SK-MEL-5 (cell line): ENCODE measurements around a stretch of chr9.

DNA sequence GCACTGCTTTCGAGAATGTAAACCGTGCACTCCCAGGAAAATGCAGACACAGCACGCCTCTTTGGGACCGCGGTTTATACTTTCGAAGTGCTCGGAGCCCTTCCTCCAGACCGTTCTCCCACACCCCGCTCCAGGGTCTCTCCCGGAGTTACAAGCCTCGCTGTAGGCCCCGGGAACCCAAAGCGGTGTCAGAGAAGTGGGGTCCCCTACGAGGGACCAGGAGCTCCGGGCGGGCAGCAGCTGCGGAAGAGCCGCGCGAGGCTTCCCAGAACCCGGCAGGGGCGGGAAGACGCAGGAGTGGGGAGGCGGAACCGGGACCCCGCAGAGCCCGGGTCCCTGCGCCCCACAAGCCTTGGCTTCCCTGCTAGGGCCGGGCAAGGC lies 470 bp downstream of the WASHC1 start:
RAMPAGE:
- cytosol, long total RNA: no peak
- long total RNA: no peak
- nucleus, long total RNA: no peak

GRCh38 chr9:73328-74458 lies 44.4 kb upstream of the WASHC1 start:
RAMPAGE:
- cytosol, long total RNA: no peak
- long total RNA: no peak
- nucleus, long total RNA: no peak

RAMPAGE:
- cytosol, long total RNA: no peak
- long total RNA: no peak
- nucleus, long total RNA: no peak
Observed at GRCh38 chr9:113998-114825, 4.0 kb downstream of the FOXD4 start.

DNA sequence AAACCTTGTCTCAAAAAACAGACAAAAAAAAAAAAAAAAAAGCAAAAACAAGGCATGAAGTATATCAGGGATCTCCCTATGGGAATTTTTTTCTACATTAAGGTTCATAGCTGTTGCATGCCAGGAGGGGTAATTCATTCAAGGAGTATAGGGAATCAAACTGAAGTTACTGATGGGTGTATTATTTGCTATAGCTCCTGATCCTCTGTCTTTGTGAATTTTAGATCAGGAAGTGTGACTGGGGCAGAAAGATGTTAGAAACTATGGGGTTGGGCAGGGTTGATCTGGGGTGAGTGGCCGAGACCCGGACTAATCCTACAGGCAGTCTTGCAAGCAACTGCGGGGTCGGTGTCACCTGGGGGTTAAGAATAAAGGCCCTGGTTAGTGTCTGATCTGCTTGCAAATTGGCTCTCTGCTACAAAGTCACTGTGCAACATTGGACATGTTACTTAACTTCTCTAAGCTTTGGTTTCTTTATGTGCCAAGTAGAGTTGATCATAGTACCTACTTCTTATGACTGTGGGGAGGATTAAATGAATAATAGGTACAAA lies 1.9 kb downstream of the DOCK8 start:
RAMPAGE:
- cytosol, long total RNA: no peak
- long total RNA: no peak
- nucleus, long total RNA: no peak

DNA sequence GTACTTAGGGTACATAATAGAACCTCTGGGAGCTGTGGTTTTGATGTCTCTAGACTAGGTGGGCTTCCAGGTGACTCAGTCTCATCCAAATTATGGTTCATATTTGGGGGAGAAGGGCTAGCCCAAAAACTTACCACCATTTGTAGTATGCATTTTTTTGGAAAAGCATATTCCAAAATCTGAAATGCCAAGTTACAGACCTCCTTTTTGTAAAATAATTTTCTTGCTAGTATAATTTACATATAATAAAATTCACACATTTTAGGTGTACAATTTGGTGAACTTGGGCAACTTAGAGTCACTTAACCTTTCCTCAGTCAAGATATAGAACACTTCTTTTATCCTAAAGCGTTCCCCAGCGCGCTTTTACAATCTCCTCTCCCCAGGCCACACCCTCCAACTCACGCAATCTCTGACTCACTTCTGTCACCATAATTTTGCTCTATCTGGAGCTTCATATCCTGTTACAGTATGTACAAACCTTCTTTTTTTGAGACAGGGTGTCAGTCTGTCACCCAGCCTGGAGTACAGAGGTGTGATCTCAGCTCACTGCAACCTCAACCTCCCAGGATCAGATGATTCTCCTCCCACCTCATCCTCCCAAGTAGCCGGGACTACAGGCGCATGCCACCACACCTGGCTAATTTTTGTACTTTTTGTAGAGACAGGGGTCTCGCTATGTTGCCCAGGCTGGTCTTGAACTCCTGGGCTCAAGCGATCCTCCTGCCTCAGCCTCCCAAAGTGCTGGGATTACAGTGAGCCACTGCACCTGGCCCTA lies 57.4 kb downstream of the DOCK8 start:
RAMPAGE:
- cytosol, long total RNA: no peak
- long total RNA: no peak
- nucleus, long total RNA: no peak

DNA sequence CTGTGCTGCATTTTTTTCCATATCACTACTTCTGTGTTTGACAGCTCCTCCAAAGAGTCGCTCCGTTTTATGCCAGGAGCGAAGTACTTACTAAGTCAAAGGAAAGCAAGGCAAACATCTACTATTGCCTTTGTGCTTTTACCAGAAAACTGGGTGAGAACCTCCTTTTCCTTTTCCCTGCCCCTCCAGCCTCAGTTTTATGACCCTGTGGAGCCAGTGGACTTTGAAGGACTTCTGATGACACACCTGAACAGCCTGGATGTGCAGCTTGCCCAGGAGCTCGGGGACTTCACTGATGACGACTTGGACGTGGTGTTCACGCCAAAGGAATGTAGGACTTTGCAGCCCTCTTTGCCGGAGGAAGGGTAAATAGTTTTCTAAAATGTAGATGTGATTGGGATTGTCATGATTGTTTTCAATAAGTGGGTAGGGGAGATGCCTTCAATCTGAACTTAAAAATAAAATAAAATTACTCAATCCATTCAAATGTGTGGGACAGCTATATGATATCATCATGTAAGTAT lies 71.7 kb downstream of the DOCK8 start:
RAMPAGE:
- cytosol, long total RNA: no peak
- long total RNA: no peak
- nucleus, long total RNA: no peak

GRCh38 chr9:444875-445508 lies 59.5 kb upstream of the KANK1 start:
RAMPAGE:
- cytosol, long total RNA: no peak
- long total RNA: no peak
- nucleus, long total RNA: no peak

DNA sequence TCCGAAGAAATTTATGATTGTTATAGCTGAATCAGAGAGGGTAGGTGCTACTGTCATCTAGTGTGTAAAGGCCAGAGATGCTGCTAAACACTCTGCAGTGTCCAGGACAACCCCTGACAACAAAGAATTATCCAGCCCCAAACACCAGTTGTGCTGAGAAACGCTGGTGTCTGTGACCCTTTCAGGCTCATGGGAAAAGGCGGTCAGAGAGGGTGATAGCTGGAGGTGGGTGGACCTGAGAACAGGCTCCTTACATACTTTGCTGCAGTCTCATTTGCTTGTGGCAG lies 41.7 kb downstream of the KANK1 start:
RAMPAGE:
- cytosol, long total RNA: no peak
- long total RNA: no peak
- nucleus, long total RNA: no peak

DNA sequence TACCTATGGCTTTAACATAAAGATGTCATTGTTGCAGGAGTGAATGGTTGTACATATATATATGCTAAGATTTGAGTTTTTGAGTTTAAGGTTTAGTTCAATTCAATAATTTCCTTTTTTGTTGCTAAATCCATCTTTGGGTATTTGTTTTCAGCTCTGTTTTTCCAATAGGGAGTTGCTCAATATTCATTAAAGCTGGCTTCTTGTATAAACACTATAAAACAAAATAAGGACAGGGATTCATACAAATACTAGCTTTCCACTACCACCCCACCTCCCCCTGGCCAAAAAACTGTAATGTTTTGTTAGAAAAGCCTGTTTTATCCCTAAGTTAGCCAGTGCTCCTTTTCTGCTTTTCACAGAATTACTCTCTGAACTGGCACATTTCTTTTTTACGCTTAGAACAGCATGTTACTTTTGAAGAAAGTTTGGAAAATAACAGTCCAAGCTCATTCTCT lies 147.5 kb upstream of the DMRT1 start:
RAMPAGE:
- cytosol, long total RNA: no peak
- long total RNA: no peak
- nucleus, long total RNA: no peak

DNA sequence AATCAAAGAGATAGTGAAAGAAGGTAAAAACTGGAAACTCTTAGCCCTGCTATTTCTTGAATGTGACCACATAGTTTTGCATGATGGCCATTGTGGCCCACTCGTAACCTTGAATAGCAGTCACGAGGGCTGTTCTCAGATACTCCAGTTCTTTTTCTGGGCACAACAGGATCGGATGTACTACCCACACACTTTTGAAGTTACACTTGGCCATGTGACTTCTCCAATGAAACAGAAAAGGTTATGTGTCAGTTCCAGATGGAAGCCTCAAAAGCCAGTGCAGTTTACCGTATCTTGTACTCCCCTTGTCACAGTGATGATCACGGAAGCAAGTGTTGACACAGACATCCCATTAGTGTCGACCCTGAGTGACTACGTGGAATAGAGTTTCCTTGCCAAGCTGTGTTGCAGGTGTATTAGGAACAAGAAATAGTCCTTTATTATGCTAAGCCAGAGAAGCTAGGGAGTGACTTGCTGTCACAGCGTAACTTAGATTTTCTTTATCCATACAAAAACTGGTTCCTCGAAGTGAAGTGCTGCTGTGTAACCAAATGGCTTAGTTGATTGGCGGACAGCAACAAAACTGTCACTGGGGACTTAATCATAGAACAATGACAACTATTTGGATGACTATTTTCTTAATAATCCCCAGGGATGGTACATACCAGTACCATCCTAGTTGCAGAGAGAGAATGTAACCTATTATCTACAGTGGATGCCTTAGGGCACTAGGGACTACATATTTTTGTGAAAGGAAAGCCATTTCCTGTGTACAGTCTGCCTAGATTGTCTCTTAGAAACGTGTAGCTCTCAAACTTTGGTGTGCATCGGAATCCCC lies 90.2 kb upstream of the DMRT1 start:
RAMPAGE:
- cytosol, long total RNA: no peak
- long total RNA: no peak
- nucleus, long total RNA: no peak

RAMPAGE:
- cytosol, long total RNA: no peak
- long total RNA: no peak
- nucleus, long total RNA: no peak
Observed at GRCh38 chr9:1019292-1019512, 31.0 kb upstream of the DMRT2 start.

RAMPAGE:
- cytosol, long total RNA: no peak
- long total RNA: no peak
- nucleus, long total RNA: no peak
Observed at GRCh38 chr9:2018104-2018761, 3.1 kb downstream of the SMARCA2 start.

DNA sequence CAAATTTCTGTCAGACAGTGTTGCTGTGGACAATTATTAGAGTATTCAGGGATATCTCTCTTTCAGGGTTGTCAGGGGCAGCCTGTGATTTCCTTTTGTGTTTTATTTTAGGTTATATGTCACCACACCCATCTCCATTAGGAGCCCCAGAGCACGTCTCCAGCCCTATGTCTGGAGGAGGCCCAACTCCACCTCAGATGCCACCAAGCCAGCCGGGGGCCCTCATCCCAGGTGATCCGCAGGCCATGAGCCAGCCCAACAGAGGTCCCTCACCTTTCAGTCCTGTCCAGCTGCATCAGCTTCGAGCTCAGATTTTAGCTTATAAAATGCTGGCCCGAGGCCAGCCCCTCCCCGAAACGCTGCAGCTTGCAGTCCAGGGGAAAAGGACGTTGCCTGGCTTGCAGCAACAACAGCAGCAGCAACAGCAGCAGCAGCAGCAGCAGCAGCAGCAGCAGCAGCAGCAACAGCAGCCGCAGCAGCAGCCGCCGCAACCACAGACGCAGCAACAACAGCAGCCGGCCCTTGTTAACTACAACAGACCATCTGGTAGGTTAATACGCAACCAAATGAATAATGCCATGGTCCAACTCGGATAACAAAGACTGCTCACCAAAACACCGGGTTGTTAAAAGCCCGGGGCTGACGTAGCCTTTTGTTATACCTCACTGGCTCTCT lies 24.3 kb downstream of the SMARCA2 start:
RAMPAGE:
- cytosol, long total RNA: no peak
- long total RNA: no peak
- nucleus, long total RNA: no peak

DNA sequence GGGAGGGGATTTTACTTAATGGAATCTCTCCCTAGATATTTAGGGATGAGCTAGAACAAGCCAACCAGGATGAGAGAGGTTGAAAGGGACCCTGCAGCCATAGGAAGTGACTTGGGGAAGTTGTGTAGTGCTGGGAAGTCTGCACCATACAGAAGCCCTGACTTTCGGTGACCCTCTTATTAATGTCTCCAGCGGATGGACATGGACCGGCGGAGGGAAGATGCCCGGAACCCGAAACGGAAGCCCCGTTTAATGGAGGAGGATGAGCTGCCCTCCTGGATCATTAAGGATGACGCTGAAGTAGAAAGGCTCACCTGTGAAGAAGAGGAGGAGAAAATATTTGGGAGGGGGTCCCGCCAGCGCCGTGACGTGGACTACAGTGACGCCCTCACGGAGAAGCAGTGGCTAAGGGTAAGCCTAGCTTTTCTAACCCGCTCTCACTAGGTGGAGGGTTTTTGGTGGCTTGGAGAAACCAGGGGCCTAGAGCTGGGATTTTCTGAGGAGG lies 108.4 kb downstream of the SMARCA2 start:
RAMPAGE:
- cytosol, long total RNA: no peak
- long total RNA: no peak
- nucleus, long total RNA: no peak

DNA sequence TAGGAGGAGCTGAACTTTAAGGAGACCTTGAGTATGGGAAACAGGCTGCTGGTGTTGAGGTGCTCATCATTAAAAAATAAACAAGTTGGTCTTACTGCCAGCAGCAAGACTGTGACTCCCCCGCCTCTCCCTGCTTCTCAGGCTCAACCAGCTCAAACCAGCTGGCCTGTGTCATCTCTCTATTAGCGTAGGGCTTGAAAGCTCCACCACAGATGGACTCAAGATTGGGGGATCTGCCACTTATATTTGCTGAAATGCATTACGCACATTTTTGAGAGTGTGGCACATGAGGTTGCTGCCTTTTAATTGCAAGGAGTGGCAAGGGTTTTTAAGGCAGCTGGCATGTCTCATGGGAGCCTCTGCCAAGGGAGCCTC lies 219.1 kb downstream of the SMARCA2 start:
RAMPAGE:
- cytosol, long total RNA: no peak
- long total RNA: no peak
- nucleus, long total RNA: no peak

DNA sequence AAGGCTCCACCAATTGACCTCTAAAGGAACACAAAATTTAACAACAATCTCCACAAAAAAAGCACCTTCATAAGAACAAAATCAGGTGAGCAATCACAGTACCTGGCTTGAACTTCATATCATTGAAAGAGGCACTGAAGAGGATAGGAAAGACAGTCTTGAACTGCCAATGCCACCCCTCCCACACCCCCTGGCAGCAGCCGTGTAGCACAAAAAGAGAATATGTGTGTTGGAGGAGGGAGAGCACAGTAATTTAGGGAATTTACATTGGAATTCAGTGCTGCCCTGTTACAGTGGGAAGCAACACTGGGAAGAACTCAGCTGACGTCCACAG lies 62.5 kb upstream of the VLDLR start:
RAMPAGE:
- cytosol, long total RNA: no peak
- long total RNA: no peak
- nucleus, long total RNA: no peak

DNA sequence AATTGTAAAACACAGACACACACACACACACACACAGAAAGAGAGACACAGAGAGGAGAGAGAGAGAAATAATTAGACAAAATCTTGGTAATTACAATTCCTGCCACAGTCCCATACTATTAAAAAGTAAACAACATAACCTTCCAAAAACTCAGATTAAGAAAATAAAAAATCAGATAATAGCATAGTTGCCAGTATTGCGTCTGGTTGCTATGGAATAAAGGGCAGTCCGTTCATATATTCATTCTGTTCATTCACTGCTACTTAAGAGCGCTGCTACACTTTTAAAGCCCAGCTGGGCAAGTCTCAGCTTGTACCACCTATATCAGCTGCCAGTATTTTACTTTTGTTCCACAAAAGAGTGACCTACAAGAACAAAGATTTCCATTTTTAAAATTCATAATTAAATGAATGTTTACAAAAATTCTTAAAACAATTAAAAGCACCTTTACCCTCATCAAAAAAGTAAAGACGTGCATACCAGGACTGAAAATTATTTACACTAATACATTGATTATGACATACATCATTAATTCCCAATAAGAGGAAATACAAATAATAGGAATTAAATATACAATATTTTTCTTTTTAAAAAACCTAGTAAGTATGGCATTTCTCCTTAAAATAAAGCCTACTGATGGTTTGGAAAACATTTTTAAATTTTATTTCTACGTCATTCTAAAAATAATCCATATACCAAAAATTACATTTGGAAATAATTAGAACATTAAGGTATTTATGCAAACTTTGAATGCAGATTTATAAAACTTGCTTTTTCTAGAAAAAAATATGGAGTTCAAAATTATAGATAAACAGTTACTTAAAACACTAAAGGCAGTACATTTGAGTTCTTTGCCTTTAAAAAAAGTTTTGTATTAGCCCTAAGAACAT lies 16.6 kb downstream of the RFX3 start:
RAMPAGE:
- cytosol, long total RNA: no peak
- long total RNA: no peak
- nucleus, long total RNA: no peak

RAMPAGE:
- cytosol, long total RNA: no peak
- long total RNA: no peak
- nucleus, long total RNA: no peak
Observed at GRCh38 chr9:3526207-3527211, 708 bp upstream of the RFX3 start.

GRCh38 chr9:3906693-3907537 lies 381.1 kb upstream of the RFX3 start:
RAMPAGE:
- cytosol, long total RNA: no peak
- long total RNA: no peak
- nucleus, long total RNA: no peak

DNA sequence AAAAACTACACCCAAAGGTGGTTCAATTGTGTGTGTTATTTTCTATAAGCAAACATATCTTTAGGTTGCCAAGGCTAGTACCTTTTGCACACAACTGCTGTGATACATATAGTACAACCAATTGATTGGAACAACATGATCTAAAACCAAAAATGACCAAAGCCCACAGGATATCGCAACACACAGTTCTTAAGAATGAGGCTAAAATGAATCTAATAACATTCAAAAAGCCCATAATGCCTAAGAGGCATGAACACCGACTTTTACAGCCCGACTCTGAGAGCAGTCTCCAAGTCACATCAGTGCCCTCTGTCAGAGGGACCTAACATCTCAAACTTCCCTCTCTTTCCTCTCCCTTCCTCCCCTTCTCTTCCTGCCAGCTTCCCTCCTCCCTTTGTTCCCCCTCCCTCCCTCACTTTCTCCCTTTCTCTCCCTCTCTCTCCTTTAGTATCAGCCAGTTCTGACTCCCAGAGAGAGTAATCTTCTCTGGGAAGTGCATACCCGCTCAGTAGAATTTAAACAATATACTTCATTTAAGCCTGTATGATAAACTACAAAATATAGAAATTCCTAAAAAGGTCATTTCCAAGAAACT lies 154.4 kb downstream of the GLIS3 start:
RAMPAGE:
- cytosol, long total RNA: no peak
- long total RNA: no peak
- nucleus, long total RNA: no peak